Testis (tissue), 5 donors: Measurements from ENCODE around the genes SYT16 and PPP2R5E.

- PRO-cap, 3 experiments = no peak in any of the 3 experiments
- RAMPAGE, long total RNA, 2 experiments = no peak in any of the 2 experiments
- RRBS = no CpG with 5 or more reads among the region's 4 CpGs
Measured at GRCh38 chr14:61524300-61525039, 170.8 kb upstream of the HIF1A start.

GRCh38 chr14:61546915-61547891 is 148.1 kb upstream of the HIF1A start:
- PRO-cap, 3 experiments = no peak in any of the 3 experiments
- RAMPAGE, long total RNA, 2 experiments = no peak in any of the 2 experiments
- RRBS = no CpG with 5 or more reads among the region's 18 CpGs

DNA sequence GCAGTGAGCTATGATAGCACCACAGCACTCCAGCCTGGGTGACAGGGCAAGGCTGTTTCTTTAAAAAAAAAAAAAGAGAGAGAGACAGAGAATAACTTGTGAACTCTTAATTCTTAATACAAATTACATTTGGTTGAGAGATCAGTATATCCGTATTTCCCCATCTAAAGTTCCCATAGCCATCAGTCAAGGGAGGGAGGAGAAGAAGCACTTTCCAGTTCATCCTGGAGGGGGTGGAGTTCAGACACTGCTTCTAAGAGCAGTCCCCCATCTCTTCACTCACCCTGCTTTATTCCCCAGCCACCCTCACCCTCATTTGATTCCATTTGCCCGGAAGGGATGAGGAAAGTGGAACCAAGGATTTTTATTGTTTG is 134.3 kb upstream of the HIF1A start:
- PRO-cap, 3 experiments = no peak in any of the 3 experiments
- RAMPAGE, long total RNA, 2 experiments = no peak in any of the 2 experiments
- RRBS = no CpG with 5 or more reads among the region's 2 CpGs

DNA sequence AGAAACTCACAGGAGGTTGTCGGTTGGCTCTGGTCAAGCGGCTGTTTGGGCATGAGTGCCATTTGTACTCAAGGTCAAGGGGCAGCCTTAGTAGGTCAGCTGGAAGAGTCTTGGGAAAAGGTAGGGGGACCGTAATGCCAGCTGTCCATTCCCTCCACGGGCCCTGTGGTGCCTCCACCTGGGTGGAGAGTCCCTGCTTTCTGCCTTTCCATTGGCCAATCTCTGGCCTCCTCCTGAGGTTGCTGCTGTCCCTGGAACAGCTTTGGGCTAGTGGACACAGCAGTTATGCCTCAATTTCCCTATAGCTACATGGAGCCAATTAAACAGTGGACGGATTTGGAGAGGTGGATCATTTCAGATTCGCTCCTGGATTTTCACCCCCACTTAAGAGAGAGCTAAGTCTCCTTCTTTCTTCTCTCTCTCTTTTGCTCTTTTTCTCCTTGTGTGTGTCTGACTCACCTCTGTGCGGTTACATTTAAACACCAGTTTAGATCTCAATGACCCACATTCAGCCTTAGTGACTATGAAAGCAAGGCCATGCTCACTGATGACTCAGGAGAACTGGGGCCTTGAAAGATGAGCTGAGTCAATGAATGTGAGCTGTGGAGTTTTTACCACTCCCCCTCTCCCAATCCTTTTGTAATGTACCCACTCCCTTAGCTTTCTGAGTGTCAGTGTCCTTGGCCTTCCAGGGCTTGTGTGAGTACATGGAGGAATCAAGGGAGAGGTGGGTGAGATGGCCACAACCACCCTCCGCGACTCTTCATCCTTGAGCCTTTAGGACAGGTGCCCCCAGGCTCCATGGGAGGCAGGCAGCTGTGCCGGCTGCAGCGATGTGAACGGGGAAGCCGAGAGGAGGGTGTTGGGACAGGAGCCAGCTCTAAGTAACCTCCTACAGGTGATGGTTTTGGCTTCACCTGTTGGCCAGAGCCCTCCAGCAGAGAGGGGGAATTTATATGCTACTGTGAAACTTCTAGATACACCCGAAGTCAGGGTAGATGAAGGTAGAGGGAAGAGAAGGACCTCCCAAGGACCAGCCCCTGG is 132.5 kb upstream of the HIF1A start:
- PRO-cap, 3 experiments = no peak in any of the 3 experiments
- RAMPAGE, long total RNA, 2 experiments = no peak in any of the 2 experiments
- RRBS = no CpG with 5 or more reads among the region's 14 CpGs

GRCh38 chr14:61569645-61570857 is 125.3 kb upstream of the HIF1A start:
- PRO-cap, 3 experiments = peak in 1 of 3 experiments; most common minus-strand start chr14:61570650 (in 1)
- RAMPAGE, long total RNA, 2 experiments = no peak in any of the 2 experiments
- RRBS = no CpG with 5 or more reads among the region's 14 CpGs

GRCh38 chr14:61721361-61722072 is 26.2 kb downstream of the HIF1A start:
- PRO-cap, 3 experiments = no peak in any of the 3 experiments
- RAMPAGE, long total RNA, 2 experiments = no peak in any of the 2 experiments
- RRBS = no CpG with 5 or more reads among the region's 1 CpG

DNA sequence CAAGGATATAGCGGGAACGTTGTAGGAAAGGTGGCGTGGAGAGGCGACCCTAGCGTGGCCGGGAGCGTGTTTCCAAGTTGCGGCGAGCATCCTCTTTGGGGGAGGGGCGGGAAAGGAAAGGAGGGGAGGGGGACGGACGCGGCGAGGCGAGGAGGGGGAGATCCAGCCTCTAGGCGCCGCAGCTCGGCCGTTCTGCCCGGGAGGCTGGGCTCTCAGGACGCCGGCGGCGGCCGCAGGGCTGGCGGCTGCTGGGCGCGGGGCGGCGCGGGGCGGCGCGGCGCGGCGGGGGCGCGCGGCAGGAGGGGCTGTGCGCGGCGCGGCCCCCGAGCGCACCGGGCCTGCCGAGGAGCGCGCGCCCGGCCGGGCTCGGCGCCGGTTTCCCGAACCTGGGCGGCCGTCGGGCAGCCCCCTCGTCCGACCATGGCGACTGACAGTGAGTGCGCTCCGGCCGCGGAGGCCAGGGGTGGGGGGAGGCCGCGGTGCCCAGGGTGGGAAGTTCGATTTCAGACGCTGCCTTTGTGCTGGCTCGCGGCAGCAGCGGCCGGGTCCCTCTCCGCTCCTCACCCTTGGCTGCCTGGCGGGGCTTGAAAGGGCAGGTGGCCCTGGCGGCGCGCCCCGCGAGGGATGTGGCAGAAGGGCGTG is at the start of gene SYT16:
Gene SYT16 (plus strand): TSS at position 326 of the 642 bp plus-strand sequence.
- PRO-cap, 3 experiments = peak in 3 of 3 experiments; most common plus-strand start position 335 of the sequence (in 2); most common minus-strand start position 247 of the sequence (in 1)
- RAMPAGE, long total RNA, 2 experiments = start-site peak on the plus strand in 2 of 2 experiments, centred at positions 358 to 367 of the sequence, 35 to 38 reads per replicate
- RRBS = 2% methylated on average over 19 of the region's 83 CpGs

DNA sequence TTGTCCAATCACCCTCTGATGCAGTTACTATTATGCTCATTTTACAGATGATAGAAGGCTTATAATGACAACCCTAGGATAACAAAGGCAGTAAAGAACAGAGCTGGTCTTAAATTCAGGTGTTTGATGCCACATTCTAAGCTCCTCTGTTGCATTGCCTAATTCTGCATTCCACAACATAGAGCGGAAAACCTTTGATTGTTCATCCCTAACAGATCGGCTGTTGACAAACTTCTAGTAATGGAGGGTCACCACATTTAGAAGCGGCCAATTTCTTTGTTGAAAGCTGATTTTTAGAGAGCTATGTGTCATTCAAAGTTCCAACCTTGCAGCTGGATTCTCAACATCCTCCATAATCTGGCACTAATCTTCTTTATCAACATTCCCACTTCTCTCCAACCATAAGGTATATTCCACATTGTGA is 371.1 kb downstream of the SYT16 start:
- PRO-cap, 3 experiments = no peak in any of the 3 experiments
- RAMPAGE, long total RNA, 2 experiments = no peak in any of the 2 experiments
- RRBS = no CpG with 5 or more reads among the region's 3 CpGs

GRCh38 chr14:62691992-62692590 is 353.2 kb downstream of the KCNH5 start:
- PRO-cap, 3 experiments = no peak in any of the 3 experiments
- RAMPAGE, long total RNA, 2 experiments = no peak in any of the 2 experiments
- RRBS = no CpG with 5 or more reads among the region's 3 CpGs

- PRO-cap, 3 experiments = peak in 3 of 3 experiments; most common plus-strand start chr14:63542904 (in 3); most common minus-strand start chr14:63543361 (in 3)
- RAMPAGE, long total RNA, 2 experiments = start-site peak on the minus strand in 2 of 2 experiments, at chr14:63543321-63543349 at its widest, 24 to 35 reads per replicate
- RRBS = 1% methylated on average over 32 of the region's 74 CpGs
Measured at GRCh38 chr14:63542845-63543541, at the start of gene PPP2R5E. Gene PPP2R5E (minus strand): TSS chr14:63543377.

DNA sequence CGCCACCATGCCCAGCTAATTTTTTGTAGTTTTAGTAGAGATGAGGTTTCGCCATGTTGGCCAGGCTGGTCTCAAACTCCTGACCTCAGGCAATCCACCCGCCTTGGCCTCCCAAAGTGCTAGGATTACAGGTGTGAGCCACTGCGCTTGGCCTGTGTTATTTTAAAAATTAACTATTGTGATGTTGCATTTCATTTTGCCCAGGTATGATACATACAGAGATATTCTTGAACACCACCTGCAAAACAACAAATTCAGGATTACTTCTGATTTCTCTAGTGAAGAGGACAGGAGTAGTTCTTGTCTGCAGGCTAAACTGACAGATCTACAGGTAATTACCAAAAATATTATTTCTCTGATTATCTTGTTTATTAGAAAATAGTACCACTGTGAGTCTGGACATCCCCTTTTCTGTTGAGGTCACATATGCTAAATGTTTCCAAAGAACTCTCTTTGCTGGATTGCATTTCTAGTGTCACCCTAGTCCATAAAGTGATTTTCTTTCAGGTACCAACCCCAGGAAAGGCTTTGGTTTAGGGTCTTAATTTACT is 146.0 kb downstream of the SYNE2 start:
- PRO-cap, 3 experiments = no peak in any of the 3 experiments
- RAMPAGE, long total RNA, 2 experiments = no peak in any of the 2 experiments
- RRBS = no CpG with 5 or more reads among the region's 4 CpGs

DNA sequence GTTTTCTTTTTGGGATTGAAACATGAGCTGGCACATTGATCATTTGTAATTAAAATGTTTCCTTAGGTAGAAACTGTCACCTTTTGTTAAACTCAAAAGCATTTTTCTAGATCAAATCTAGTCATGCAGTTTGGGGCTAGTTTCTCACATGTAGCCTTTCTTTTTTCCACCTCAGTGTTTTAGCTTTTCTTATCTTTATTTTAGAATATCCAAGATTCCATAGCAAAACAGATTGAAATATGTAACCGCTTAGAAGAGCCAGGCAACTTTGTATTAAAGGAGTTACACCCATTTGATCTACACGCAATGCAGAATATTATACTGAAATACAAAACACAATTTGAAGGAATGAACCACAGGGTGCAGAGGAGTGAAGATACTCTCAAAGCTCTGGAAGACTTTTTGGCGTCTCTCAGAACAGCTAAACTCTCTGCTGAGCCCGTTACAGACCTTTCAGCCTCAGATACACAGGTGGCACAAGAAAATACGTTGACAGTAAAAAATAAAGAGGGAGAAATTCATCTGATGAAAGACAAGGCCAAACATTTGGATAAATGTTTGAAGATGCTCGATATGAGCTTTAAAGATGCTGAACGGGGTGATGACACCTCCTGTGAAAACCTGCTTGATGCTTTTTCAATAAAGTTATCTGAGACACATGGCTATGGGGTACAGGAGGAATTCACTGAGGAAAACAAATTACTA is 149.9 kb downstream of the SYNE2 start:
- PRO-cap, 3 experiments = no peak in any of the 3 experiments
- RAMPAGE, long total RNA, 2 experiments = no peak in any of the 2 experiments
- RRBS = no CpG with 5 or more reads among the region's 7 CpGs

GRCh38 chr14:64031032-64031394 is 178.2 kb downstream of the SYNE2 start:
- PRO-cap, 3 experiments = no peak in any of the 3 experiments
- RAMPAGE, long total RNA, 2 experiments = no peak in any of the 2 experiments
- RRBS = no CpG with 5 or more reads among the region's 2 CpGs

DNA sequence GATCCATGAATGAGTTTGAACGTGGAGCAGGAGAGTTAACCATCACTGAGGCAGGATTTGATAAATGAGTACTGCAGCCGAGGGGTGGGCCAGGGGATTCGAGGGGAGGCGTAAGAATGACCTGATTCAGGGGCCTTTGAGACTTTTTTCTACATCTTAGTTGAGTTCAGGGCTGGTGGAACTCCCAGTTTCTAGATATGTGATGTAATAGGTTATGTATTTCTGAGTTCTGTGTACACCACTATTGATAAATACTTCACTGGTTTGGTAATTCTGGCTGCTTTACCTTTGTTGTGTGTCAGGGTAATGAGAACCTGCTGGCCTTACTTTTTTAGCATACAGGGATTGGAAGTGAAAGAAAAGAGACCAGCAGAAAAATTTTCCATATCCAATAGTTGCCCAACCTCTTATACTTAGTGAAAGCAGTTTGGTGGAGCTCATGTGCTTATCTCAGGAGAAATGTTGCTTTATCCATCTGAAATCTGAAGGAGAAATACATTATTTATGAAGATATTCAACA is 217.1 kb downstream of the SYNE2 start:
- PRO-cap, 3 experiments = no peak in any of the 3 experiments
- RAMPAGE, long total RNA, 2 experiments = no peak in any of the 2 experiments
- RRBS = no CpG with 5 or more reads among the region's 4 CpGs

GRCh38 chr14:64098595-64098854 is 195.6 kb downstream of the ESR2 start:
- PRO-cap, 3 experiments = no peak in any of the 3 experiments
- RAMPAGE, long total RNA, 2 experiments = no peak in any of the 2 experiments
- RRBS = no CpG with 5 or more reads among the region's 4 CpGs

GRCh38 chr14:64196352-64197652 is 97.4 kb downstream of the ESR2 start:
- PRO-cap, 3 experiments = peak in 3 of 3 experiments; most common plus-strand start chr14:64197306 (in 2); most common minus-strand start chr14:64196980 (in 2)
- RAMPAGE, long total RNA, 2 experiments = start-site peak on the plus strand in 1 of 2 experiments, at chr14:64196853-64197053 at its widest, 138 to 208 reads per replicate
- RRBS = no CpG with 5 or more reads among the region's 23 CpGs

GRCh38 chr14:64225029-64225884 is 68.9 kb downstream of the ESR2 start:
- PRO-cap, 3 experiments = no peak in any of the 3 experiments
- RAMPAGE, long total RNA, 2 experiments = no peak in any of the 2 experiments
- RRBS = 81% methylated on average over 7 of the region's 13 CpGs

DNA sequence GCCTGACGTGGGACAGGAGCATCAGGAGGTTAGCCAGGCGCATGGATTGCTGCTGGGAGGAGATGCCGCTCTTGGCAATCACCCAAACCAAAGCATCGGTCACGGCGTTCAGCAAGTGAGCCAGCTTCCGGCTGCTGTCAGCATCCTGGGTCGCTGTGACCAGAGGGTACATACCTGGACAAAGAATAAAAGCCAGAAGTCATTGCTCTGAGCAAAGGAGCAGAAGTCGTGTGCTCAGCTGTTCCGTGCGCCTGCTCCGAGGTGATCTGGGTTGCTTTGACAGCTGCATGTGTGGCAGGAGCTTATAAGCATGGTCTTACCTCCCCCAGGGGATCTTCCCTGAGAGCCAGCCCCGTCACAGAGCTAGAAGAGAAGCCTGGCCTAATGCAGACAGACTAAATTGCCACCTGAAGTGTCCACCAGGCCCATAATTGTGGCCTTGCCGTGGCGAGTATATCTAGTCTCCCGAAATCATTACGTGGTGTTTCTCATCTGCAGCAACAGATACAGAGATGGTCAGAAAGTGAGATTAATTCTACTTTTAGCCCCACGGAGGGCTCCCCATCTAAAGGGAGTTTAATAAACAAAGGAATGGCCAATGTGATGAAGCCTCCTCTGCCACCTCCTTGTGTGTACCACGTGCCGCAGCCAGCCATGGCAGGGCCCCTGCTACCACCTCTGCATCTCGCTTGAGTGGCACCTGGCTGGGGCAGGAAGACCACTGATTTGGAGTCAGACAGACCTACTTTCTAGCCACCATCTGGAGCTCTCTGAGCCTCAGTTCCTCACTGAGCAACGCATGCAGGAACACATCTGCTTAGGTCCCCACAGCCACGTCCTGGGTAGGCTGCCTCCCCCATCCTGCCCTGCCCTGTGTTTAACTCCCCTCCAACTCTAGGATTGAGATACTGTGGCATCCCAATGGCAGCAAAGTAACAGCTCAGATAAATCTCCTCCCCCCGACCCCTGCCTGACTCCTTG is 58.9 kb downstream of the ESR2 start:
- PRO-cap, 3 experiments = no peak in any of the 3 experiments
- RAMPAGE, long total RNA, 2 experiments = no peak in any of the 2 experiments
- RRBS = no CpG with 5 or more reads among the region's 24 CpGs

DNA sequence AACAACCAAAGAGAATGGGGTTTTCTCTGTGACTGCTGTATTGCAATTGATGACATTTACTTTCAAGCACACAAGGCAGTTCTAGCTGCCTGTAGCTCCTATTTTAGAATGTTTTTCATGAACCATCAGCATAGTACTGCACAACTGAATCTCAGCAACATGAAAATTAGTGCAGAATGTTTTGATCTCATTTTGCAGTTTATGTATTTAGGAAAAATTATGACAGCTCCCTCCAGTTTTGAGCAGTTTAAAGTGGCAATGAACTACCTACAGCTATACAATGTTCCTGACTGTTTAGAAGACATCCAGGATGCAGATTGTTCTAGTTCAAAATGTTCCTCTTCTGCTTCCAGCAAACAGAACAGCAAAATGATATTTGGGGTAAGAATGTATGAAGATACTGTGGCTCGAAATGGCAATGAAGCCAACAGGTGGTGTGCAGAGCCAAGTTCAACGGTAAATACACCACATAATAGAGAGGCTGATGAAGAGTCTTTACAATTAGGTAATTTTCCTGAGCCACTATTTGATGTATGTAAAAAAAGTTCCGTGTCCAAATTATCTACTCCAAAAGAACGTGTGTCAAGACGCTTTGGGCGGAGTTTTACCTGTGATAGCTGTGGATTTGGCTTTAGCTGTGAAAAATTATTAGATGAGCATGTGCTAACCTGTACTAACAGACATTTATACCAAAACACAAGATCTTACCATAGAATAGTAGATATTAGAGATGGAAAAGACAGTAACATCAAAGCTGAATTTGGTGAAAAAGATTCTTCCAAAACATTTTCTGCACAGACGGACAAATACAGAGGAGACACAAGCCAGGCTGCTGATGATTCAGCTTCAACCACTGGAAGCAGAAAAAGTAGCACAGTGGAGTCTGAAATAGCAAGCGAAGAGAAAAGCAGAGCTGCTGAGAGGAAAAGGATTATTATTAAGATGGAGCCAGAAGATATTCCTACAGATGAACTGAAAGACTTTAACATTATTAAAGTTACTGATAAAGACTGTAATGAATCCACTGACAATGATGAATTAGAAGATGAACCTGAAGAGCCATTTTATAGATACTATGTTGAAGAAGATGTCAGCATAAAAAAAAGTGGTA is 17.3 kb downstream of the ZBTB1 start:
- PRO-cap, 3 experiments = no peak in any of the 3 experiments
- RAMPAGE, long total RNA, 2 experiments = no peak in any of the 2 experiments
- RRBS = no CpG with 5 or more reads among the region's 8 CpGs

- PRO-cap, 3 experiments = peak in 2 of 3 experiments; most common plus-strand start chr14:64658958 (in 2)
- RAMPAGE, long total RNA, 2 experiments = start-site peak on the plus strand in 1 of 2 experiments, at chr14:64658958-64658962 at its widest, 90 reads per replicate
- RRBS = no CpG with 5 or more reads among the region's 12 CpGs
Measured at GRCh38 chr14:64658706-64659220, 45.5 kb upstream of the PLEKHG3 start.